Hematopoietic multipotent progenitor cell (in vitro differentiated cells): Measurements from ENCODE around the gene GPBAR1.

- CAGE, long polyA plus RNA = no peak
Observed at GRCh38 chr2:217387821-217388458, 528.1 kb upstream of the TNP1 start.

- CAGE, long polyA plus RNA = no peak
Observed at GRCh38 chr2:217393321-217394300, 533.7 kb upstream of the TNP1 start.

- CAGE, long polyA plus RNA = no peak
Observed at GRCh38 chr2:217434096-217434561, 568.7 kb downstream of the TNS1 start.

DNA sequence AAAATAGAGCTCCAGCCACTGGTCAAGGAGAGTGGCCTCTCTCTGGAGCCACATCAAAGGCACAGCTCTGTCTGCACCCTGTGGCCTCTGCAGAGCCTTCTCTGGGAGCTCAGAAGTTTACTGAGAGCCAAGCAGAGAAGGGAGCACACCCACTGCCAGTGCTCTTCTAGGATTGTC lies 447.2 kb downstream of the TNS1 start:
- CAGE, long polyA plus RNA = no peak

DNA sequence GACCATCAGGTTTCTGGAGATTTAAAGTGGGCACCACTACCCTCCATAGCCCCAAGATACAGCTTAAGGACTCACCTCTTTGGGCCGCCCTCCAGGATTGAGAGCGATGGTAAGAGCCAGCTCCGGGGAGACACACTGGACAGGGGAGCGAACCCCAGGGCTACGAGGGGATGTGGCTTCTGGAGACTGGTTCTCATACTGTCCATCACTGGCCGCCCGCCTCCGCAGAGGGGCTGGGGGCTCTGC lies 166.9 kb downstream of the TNS1 start:
- CAGE, long polyA plus RNA = no peak

- CAGE, long polyA plus RNA = no peak
Observed at GRCh38 chr2:217839586-217840170, 163.1 kb downstream of the TNS1 start.

GRCh38 chr2:217858106-217859342 lies 144.3 kb downstream of the TNS1 start:
- CAGE, long polyA plus RNA = no peak

DNA sequence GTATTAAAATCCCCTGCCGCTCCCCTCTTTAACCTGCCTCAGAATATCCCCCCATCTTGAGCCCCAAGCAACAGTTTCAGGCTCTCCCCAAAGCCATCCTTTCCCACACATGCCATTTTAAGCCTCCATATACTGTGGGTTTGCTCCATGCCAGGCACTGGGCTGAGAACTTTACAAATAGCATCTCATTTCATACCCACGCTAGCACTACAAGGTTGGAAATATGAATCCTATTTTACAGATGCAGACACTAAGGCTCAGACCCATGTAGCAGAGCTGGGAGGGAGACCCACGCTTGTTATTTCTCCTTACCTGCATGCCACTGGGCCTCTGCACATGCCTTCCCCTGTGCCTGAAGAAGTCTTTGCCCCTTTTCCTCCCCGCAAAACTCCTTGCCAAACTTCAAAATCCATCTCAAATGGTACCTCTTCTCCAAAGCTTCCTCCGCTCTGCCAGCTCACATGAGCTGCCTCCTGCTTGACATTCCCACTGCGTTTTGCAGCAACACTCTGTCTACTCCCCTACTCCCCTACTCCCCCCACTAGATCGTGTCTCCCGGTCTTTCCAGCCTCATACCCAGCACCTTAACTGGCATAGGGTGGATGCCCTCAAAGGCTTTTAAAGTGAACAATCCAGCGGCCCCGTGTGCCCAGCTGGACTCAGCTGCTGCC lies 66.0 kb downstream of the TNS1 start:
- CAGE, long polyA plus RNA = no peak

DNA sequence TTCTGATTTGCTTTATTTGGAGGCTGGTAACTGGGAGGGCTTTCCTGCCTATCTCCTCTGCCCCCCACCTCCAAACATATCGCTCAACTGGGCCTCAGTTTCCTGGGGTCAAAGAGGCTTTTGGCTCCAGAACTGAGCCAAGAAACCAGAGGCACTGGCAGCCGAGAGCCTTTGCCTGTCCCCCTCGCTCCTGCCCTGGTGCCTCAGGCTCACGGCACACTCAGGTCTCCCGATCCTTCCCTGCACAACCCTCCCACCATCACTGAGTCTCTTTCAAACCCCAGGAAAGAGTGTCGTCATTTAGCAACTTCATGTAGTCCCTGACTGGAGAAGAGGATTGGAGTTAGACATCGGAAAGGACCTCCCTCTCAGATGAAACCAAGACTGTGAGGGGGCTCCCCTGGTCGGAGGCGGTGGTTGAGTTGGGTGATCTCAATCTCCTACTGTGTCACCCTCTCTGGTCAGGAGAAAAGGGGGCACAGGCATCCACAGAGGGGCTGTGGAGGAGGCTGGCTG lies 62.5 kb downstream of the TNS1 start:
- CAGE, long polyA plus RNA = no peak

GRCh38 chr2:217944450-217944908 lies 58.3 kb downstream of the TNS1 start:
- CAGE, long polyA plus RNA = no peak

- CAGE, long polyA plus RNA = no peak
Observed at GRCh38 chr2:218046151-218046437, 23.0 kb upstream of the RUFY4 start.

DNA sequence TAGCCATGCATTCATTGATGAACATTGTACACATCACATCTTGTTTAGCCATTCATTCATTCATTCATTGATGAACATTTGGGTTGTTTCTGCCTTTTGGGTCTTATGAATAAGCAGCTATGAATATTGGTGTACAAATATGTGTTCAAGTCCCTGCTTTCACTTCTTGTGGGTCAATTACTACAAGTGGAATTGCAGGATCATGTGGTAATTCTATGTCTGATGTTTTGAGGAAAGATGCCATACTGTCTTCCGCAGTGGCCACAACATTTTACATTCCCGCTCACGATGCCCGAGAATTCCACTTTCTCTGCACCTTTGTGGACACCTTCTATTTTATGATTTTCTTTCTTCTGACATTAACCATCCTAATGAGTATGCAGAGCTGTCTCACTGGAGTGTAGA lies 9.4 kb upstream of the RUFY4 start:
- CAGE, long polyA plus RNA = no peak

- CAGE, long polyA plus RNA = no peak
Observed at GRCh38 chr2:218236754-218237526, 20.0 kb downstream of the ARPC2 start.

- CAGE, long polyA plus RNA = no peak
Observed at GRCh38 chr2:218260589-218261355, at the start of gene GPBAR1. Gene GPBAR1 (plus strand): TSS chr2:218261015.

- CAGE, long polyA plus RNA = no peak
Observed at GRCh38 chr2:218289464-218290709, 2.4 kb downstream of the TMBIM1 start.

- CAGE, long polyA plus RNA = no peak
Observed at GRCh38 chr2:218291581-218292329, 548 bp downstream of the TMBIM1 start.

DNA sequence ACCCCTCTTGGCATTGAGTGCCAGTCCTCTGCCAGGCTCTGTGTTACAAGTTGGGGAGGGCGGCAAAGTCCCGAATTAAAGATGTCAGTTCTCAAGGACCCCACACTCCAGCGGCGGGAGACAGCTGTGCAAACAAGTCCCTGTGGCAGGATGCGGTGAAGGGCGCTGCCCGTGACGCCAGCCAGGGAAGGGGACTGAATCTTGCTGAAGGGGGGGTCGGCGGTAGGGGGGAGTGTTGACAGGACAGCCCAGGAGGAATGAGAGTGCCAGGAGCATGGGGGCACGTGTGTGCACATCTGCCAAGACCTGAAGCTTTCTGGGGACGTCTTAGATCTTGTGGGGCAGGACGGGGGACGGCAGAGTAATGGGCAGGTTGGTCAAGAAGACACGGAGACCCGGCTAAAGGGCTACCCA lies 2.9 kb upstream of the CTDSP1 start:
- CAGE, long polyA plus RNA = no peak

DNA sequence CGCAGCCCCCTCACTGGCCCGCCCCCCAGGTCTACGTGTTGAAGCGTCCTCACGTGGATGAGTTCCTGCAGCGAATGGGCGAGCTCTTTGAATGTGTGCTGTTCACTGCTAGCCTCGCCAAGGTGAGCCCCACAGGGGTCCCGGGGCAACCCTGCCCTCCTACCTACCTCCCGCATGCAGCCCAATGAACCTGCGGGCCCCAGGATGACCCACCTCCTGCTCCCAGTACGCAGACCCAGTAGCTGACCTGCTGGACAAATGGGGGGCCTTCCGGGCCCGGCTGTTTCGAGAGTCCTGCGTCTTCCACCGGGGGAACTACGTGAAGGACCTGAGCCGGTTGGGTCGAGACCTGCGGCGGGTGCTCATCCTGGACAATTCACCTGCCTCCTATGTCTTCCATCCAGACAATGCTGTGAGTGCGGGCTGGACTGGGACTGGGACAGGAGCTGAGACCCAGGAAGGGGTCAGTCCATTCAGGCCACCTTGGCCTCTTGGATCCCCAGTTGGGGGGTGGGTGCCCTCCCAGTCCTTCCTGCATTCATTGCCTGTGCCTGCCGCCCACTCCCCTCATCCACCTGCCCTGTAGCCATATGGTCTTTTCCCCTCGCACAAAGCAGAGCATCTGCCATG lies 3.5 kb downstream of the CTDSP1 start:
- CAGE, long polyA plus RNA = no peak

- CAGE, long polyA plus RNA = no peak
Observed at GRCh38 chr2:218422409-218422692, 3.4 kb downstream of the VIL1 start.

GRCh38 chr2:218438331-218439053 lies 19.6 kb downstream of the VIL1 start:
- CAGE, long polyA plus RNA = no peak